ENCODE measurements around the genes CCDC51 and CELSR3.

GRCh38 chr3:48399182-48400300 is 27.5 kb downstream of the FBXW12 start:
- RRBS, result no CpG with 5 or more reads among the region's 7 CpGs

DNA sequence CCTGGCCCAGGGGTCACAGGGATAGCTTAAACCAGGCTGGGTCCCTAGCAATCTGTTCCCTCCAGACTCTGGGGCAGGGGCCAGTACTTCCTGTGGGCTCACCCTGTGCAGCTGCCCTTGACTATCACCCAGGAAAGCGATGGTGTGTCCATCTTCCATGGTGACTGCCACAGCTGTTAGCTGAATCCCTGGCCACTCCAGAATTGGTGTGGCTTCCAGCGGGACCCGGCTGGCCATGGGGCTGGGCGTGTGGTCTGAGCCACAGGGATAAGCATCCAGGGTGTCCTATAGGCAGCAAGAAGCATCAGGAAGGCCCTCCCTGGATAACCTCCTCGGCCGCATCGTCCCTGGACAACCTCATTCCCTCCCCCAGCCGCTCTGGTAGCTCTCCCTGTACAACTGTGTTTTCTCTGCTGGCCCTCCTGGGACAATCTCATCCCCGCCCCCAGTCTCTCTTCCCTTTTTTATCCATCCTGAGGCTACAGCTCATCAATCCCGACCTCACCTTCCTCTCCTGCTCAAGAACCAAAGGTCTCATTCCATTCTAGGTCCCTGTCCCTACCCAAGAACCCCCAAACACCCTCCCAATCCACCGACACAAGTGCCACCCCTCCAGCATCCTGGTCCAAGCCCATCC is 7.1 kb downstream of the PLXNB1 start:
- RRBS, result no CpG with 5 or more reads among the region's 11 CpGs

GRCh38 chr3:48426201-48426907 is 3.5 kb downstream of the PLXNB1 start:
- RRBS, result no CpG with 5 or more reads among the region's 11 CpGs

DNA sequence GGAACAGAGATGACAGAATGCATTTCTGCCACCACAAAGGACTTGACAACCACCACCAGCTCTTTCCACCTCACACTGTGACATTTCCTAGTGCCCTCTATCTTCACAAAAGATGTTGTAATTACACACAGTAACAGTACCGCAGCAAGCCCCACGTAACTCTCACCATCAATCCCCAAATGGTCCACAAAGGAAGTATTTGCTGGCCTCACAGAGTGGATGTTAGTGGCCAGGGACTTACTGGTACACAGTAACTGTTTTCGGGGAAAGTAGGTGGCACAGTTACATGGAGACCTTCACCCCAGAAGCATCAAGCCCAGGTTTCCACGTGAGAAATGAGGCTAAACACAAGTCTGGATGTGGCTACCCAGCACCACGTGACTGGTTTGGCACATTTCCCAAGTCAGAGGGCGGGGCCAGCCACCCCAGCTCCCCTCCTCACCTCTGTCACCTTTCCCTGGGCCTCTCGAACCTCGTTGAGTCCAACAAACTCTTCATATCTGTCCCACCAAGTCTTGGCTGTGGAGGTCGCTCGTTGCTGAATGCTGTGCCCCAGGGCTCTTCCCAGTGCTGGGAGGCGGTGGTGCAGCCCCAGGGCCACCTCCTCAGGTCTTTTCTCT is 4.6 kb upstream of the PLXNB1 start:
- RRBS, result no CpG with 5 or more reads among the region's 11 CpGs

- RRBS, result 3% methylated on average over 15 of the region's 44 CpGs
These were observed at the start of gene CCDC51 for GRCh38 chr3:48439842-48440393. CCDC51 (minus strand) TSS chr3:48440119.

DNA sequence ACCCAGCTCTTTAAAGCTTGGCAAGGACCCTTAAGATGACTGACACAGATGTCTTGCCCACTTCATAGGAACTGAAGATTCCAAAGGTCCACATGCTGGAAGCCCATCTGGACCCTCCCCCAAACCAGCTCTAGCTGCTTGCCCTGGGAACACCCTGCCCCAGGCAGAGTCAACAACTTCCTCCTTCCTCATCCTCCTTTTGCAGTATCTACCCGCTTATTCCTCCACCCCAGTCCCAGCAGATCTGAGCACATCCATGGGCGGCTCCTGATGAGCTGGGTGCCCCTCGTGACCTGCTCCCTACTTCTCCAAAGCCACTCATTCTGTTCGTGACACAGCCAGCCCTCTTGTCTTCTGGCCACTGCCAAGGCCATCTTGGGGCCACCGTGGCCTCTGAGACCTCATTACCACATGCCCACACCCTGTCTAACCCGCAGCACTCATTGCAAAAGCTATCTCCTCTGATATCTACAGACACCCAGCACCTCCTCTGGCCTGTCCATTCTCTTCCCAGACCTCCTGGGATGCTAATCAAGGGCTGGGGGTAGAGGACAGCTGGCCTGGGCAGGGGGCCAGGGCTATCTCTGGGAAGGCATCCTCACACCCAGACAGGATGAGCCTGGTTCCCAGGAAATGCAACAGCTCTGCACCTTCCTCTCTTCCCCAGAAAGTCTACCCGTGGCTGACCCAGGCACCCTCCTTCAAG is 2.1 kb upstream of the PFKFB4 start:
- RRBS, result no CpG with 5 or more reads among the region's 7 CpGs

GRCh38 chr3:48634487-48635352 is 541 bp downstream of the SLC26A6 start:
- RRBS, result 1% methylated on average over 17 of the region's 48 CpGs

DNA sequence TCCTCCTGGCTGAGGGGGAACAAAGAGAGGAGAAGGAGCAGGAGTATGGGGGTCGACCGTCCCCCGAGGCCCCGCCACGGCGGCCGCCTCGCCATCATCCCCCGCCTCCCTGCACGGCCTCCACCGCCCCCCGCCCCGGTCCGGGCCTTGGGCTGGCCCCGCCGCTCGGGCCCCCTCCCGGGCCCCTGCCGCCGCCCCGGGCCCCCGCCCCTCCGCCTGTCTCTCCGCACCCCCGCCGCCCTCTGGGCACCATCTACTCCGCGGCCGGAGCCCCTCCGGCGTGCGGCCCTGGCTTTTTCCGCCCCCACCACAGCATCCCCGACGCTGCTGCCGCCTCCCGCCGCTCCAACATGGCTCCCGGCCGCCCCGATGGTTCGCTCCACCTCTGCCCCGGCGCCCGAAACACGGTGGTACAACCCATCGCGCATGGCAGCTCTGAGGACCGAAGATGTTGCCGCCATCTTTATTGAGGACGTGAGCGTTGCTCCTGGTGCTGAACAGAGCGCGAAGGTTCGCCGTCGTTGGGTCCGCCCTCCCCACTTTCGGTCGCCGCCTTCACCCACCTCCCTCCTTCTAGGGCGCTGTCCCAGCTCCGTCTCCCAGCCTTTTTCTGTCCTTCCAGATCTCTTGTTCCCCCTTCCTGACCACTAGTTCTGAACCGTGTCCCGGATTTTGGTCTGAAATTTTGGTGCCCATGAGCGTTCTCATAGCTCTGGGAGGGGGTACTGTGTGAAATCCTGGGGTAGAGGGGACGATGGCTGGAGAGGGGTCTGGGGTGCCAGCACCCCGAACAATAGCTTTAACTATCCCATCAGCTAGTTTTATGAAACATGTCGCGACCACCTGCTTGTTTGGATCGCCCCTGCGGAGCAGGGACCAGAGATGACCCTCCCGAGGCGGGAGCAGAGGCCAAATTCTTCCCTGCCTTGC is at the start of gene CELSR3:
TSS of gene CELSR3 (minus strand) at position 350 of the 930 bp plus-strand sequence.
- RRBS, result 11% methylated on average over 22 of the region's 74 CpGs

- RRBS, result no CpG with 5 or more reads among the region's 6 CpGs
These were observed 14.6 kb downstream of the IP6K2 start for GRCh38 chr3:48702310-48702939.

DNA sequence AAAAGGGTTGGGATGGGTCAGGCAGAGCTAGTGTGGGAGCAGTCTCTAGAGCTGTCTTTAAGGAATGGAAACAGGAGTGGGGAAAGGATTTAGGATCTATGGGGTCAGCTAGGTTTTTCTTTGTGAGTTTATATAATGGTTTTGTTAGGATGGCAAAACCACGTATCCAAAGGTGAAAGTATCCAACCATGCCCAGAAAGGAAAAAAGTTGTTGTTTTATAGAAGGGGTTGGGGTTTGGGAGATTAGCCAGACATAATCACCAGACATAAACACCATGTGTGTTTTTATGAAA is 9.2 kb upstream of the IP6K2 start:
- RRBS, result no CpG with 5 or more reads among the region's 1 CpG

DNA sequence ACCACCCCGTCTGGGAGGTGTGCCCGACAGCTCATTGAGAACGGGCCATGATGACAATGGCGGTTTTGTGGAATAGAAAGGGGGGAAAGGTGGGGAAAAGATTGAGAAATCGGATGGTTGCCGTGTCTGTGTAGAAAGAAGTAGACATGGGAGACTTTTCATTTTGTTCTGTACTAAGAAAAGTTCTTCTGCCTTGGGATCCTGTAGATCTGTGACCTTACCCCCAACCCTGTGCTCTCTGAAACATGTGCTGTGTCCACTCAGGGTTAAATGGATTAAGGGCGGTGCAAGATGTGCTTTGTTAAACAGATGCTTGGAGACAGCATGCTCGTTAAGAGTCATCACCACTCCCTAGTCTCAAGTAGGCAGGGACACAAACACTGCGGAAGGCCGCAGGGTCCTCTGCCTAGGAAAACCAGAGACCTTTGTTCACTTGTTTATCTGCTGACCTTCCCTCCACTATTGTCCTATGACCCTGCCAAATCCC is 17.9 kb upstream of the IP6K2 start:
- RRBS, result no CpG with 5 or more reads among the region's 10 CpGs

GRCh38 chr3:48739875-48740835 is 23.1 kb upstream of the IP6K2 start:
- RRBS, result 3% methylated on average over 2 of the region's 15 CpGs

DNA sequence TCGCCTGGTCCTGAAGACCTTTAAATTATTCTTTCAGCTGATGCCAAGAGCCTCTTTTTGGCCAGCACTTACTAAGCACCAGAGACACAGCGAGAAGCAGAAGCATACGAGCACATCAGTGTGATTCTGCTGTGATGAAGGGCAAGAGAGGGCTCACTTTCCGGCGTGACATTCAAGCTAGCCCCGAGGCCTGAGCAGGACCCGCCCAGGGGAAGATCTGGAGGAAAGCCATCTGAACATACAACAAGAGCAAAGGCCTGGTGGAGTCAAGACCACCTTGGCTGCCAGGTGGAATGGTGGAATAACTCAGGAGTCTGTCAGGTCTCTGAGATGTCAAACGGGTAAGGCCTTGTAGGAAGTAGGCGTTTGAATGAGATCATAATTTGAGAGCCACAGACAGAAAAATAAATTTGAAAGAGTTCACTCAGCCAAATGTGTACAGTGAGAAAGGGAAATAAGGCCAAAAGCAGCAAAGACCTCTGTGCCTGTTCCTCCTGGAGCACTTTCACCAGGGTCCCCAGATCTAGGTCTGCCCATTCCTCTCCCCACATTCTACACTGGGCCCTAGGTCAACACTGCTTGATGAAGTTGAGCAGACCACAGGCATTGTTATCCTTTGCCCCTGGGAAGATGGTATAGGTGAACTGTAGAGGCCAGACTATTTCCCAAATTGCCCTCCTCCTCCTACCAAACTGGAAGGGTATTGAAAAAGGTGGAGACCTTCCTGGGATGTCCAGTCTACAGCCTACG is 569 bp upstream of the PRKAR2A start:
- RRBS, result no CpG with 5 or more reads among the region's 10 CpGs

- RRBS, result no CpG with 5 or more reads among the region's 15 CpGs
These were observed 1.1 kb downstream of the SLC25A20 start for GRCh38 chr3:48897237-48898240.

- RRBS, result no CpG with 5 or more reads among the region's 16 CpGs
These were observed 1.1 kb downstream of the ARIH2 start for GRCh38 chr3:48919627-48920289.

DNA sequence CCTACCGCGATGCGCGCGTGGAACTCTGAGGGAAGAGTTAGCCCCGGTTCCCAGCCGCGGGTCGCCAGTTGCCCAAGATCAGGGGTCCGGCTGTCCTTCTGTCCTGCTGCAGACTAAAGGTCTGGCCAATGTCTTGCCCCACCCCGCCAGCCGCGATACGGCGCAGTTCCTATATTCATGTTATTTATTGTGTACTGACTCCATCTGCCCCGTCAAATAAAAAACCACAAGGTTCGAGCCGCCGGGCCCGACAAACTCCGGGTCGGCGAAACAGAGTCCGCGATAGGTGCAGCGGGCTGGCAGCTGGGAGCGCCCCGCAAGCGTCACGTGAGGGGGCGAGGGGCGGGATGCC is 336 bp upstream of the WDR6 start:
- RRBS, result 3% methylated on average over 10 of the region's 32 CpGs

DNA sequence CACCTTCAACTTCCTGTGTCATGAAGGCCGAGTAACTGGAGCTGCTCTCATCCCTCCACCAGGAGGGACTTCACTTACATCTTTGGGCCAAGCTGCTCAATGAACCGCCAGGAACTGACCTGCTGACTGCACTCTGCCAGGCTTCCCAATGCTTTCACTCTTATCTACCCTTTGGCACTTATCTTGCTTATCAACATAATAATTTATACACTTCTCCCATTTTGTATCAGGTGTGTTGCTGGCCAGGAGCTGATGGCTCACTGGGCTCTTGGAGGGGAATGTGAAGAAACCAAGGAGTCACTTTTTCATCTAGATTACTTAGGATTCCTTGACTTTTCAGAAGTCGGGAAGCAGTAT is 1.1 kb downstream of the NDUFAF3 start:
- RRBS, result no CpG with 5 or more reads among the region's 3 CpGs

DNA sequence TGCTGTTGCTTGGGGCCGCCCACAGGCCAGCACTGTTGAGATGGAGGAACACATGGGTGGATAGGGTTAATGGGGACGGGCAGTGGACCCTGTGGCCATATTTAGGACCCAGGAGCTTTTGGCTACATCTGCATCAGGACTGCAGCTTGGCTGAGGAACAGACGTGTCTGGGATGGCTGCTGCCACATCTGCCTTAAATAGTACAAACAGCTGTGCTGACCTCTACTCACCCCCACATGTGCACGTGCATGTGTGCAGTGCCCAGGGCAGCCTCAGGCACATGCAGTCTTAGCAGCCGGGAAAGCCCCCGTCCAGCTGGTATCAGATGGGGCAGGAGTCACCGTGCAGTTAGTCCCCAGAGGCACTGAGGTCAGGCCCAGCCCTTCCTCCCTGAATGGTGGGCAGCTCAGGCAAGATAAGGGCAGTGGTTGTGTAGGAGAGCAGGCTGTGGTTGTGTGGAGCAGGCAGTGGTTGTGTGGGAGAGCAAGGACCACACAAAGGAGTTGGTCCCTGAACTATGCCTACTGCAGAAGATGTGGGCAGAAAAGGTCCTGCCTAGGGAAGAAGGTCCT is 3.4 kb downstream of the NDUFAF3 start:
- RRBS, result no CpG with 5 or more reads among the region's 7 CpGs

DNA sequence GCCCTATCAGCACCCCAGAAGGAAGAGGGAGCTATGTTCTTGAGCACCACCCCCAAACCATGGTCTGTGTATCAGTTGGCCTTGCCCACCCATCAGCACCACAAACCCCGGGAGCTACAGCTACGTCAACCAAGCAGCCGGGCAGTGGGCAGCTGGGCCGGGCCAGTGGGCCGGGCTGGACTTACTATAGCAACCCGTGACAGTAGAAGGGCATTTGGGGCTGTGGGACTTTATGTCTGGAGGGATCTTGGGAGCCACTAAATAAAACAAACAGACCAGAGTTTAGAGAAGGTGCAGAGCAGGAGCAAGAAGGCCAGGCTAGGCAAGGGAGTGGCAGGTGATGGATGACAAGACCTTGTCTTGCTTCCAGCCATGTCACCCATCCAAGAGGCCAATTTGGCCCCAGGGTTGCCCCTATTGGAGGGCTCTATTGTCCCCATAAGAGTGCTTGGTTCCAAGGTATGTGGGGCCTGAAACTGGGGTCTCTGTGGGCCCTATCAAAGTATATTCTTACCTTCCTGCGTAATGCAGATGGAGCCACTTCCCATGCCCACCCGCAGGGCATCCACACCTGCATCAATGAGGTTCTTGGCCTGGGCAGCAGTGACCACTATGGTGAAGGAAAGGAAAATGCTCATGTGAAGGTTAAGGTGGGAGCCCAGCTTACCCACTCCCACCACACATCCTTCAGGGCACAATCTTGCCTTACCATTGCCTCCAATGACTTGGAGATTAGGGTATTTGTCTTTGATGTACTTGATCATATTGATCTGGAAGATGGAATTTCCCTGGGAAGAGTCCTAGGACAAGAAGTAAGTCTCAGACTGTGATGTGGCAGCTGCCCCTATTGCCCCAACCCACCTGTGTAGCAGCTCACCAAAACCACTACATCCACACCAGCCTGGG is 3.1 kb downstream of the IMPDH2 start:
- RRBS, result no CpG with 5 or more reads among the region's 8 CpGs

Measured in GM19240 (cell line).